Vagina (tissue), 1 donor: ENCODE measurements around a stretch of chr15.

- PRO-cap: unidirectional peak, plus-strand start at chr15:52482096
- RAMPAGE, long total RNA: no peak
Observed at GRCh38 chr15:52481759-52482308, 46.8 kb downstream of the MYO5A start.

- PRO-cap: no peak
- RAMPAGE, long total RNA: start-site peak on the minus strand at chr15:52637666-52637769, 19 reads
Observed at GRCh38 chr15:52637336-52638144, 41.6 kb downstream of the ATOSA start.

DNA sequence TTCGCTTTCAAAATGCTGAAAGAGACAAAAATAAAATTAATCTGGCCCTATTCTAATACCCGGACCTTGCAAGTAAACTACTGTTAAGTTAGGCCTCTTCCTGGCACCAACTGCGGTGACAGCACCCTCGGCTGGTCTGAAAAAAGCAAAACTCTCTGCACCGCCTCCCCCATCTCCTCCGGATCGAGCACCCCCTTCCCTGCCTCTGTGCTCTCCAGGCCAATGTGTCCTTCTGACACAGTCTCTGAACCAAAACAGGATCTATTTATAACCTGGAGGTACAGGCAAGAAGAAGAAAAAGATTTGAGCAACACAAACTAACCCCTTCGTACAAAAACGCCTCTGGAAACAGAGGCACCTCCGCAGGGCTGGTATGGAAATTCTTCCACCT is 1.1 kb downstream of the ATOSA start:
- PRO-cap: no peak
- RAMPAGE, long total RNA: no peak

GRCh38 chr15:52786479-52787571 is 3.3 kb downstream of the ONECUT1 start:
- PRO-cap: no peak
- RAMPAGE, long total RNA: no peak

GRCh38 chr15:52790711-52791861 is 950 bp upstream of the ONECUT1 start:
- PRO-cap: no peak
- RAMPAGE, long total RNA: no peak

GRCh38 chr15:53438508-53438987 is 320.9 kb downstream of the WDR72 start:
- PRO-cap: no peak
- RAMPAGE, long total RNA: no peak

DNA sequence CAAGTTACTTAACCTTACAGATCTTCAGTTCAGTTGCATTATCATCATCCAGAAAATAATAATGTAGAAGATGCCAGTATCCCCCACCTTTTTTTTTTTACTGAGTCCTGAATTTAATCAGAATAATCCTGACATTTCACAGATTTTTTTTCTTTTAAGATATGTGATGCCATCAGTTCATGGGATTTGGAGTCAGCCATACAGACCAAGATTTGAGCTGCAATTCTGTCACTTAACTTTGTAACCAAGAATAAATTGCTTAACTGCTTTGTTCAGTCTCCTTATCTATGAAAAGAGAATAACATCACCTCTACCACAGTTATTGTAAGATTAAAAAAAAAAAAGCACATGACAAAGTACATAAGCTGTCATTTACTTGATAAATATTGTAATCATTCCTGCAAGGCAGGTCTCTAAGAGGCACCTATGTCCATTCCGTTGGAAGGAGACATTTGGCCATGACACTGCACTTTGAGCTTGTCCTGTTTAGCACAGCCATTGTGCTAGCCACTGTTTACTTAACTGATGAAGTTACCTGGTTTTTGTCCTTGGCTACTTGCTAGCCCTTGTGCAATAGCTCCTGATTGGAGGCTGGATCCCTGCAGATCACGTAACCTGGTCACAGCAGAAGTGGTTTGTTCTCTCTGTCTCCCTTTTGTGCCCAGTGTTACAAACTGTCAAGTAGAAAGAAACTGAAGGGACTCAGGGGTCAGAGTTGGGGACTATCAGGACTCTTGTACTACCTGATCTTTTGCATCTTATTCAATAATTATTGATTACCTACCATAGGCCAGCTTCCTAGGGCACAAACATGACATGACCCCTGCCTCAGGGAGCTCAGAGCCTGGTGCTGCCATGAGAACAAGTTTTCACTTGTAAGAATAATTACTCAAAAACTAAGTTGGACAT is 306.0 kb downstream of the WDR72 start:
- PRO-cap: no peak
- RAMPAGE, long total RNA: no peak

DNA sequence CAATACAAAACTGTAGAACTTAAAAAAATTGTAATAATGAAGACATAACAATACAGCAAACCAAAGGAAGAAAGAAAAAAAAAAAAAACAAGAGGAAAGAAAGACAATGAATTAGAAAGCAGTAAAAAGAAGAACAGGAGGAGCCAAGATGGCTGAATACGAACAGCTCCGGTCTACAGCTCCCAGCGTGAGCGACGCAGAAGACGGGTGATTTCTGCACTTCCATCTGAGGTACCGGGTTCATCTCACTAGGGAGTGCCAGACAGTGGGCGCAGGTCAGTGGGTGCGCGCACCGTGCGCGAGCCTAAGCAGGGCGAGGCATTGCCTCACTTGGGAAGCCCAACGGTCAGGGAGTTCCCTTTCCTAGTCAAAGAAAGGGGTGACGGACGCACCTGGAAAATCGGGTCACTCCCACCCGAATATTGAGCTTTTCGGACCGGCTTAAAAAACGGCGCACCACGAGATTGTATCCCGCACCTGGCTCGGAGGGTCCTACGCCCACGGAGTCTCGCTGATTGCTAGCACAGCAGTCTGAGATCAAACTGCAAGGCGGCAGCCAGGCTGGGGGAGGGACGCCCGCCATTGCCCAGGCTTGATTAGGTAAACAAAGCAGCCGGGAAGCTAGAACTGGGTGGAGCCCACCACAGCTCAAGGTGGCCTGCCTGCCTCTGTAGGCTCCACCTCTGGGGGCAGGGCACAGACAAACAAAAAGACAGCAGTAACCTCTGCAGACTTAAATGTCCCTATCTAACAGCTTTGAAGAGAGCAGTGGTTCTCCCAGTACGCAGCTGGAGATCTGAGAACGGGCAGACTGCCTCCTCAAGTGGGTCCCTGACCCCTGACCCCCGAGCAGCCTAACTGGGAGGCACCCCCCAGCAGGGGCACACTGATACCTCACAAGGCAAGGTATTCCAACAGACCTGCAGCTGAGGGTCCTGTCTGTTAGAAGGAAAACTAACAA is 218.7 kb downstream of the WDR72 start:
- PRO-cap: no peak
- RAMPAGE, long total RNA: no peak

- PRO-cap: no peak
- RAMPAGE, long total RNA: no peak
Observed at GRCh38 chr15:55179017-55179935, 17.5 kb downstream of the RSL24D1 start.

GRCh38 chr15:55270063-55270652 is 19.5 kb downstream of the RAB27A start:
- PRO-cap: no peak
- RAMPAGE, long total RNA: no peak

DNA sequence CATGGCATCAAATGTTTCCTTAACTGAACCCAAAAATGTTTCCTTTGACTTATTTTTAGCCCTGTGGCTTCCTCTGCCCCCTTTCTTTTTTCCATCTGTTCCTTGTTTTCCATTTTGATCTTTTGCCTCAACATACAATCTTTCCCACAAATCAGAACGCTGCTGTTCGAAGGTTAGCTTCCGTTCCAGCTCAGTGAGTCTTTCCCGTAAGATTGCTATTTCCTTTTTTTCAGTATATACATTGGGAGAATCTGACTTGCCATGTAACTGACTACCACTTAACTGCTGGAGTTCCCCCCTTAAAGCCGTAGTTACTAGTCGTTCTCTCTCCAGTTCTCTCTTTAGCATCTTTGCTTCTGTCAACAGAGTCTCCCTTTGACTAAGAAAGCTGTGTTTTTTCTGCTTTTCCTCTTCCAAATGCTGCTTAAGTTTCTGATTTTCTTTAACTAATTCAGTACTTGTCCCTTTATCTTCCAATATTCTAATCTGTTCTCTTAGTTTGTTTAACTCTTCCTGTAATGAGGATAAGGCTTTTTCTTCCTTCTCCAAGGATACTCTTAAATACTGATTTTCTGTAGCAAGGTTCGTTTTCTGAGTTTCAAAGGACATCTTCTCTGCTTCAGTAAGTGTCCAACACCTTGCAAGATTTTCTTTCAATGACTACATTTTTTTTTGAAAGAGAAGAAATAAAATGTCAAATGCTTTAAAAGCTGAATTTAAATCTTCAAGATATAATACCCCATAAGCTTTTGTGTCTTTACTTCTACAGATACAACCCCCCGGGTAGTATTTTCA is 41.5 kb downstream of the PIGB start:
- PRO-cap: no peak
- RAMPAGE, long total RNA: start-site peak on the minus strand centred at position 198 of the sequence, 67 bp wide, 97 reads

DNA sequence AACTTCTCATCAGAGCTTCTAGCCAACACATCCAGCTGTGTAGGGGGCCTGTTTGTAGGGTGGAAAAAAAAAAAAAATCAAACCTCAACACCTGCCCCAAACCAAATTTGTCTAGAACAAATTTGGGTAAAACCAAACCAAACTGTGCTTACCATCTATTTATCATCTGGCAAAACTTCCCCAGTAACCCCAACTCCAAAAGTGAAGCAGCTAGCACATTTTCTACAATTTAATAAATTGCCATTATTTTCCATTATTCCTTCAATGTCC is 40.7 kb downstream of the CCPG1 start:
- PRO-cap: no peak
- RAMPAGE, long total RNA: no peak

DNA sequence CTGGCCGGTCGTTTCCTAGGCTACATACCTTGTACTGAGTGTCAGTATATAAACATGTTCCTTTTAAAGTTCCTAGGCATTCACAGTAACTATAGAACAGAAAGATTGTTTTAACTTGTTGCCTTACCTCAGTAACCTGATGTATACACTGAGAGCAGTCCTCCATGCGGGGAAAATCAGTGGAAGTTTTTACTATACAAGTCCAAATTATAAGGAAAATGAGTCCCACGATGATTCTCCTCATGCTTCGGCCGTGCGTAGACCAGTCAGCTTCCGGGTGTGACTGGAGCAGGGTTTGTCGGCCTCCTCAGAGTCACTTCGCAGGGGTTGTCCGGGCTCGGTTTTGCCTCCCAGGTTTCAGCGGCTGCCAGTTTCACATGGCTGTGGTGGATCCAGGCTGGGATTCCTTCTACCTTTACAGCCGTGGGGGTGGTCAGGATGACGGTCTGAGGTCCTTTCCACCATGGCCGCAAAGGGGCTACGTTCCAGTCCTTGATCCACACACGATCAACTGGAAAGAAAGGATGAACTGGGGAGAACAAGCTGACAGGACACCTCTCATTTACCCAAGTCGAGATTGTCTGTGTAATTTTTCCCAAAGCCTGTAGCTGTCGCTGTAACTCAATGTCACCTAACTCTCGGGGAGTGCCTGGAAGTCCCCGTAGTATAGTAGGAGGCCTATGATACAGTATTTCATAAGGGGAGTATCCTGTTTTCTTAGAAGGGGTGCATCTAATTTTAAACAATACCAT is 5.6 kb upstream of the DNAAF4 start:
- PRO-cap: no peak
- RAMPAGE, long total RNA: no peak

DNA sequence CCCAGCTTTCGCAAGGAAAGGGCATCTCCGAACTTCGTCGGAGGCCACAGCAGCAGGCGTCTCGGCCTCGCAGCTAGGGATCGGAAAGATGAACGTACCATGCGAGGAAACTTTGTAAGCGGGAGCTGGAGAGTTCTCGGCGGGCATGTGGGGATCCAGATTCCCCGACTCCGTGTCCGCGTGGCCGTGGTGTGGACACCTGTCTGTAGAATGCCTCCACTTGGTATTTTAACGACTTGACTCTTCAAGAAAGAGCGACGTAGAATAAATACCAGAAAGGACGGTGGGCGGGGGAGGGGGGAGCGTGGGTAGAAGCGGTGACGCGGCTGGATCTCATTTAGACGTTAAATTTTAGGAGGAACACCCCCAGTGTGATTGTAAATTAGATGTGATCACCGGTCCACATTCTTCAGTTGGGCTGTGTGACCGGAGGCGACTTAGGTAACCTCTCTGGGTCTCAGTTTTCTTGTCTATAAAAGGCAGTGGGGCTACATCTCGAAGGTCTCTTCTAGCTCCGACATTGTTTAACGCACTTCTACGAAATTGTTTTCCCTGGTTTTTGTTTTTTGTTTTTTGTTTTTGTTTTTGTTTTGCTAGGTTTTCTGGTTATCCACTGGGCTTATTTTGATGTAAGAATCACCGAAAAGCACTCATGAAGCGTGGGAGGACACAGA is 698 bp upstream of the PYGO1 start:
- PRO-cap: unidirectional peak, minus-strand start at position 212 of the sequence
- RAMPAGE, long total RNA: no peak

DNA sequence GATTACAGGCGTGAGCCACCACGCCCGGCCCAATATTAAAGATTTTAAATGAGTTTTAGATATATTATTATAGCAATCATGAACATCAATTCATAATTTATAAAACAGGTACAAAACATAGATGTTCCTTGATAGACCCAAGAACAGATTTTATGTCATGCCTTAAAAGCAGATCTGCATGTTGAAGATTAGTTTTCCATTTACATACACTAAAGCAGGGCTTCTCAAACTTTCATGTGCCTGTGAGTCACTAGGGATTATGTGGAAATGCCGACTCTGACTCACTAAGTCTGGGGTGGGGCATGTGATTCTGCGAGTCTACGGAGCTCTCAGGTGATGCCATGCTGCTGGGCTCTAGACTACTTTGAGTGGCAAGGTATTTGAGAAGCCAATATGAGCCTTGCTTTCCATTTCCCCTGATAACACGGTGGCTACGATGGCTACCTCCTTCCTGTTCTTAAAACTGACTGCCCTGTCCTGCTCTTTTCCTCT is 39.5 kb upstream of the PYGO1 start:
- PRO-cap: unidirectional peak, plus-strand start at position 307 of the sequence
- RAMPAGE, long total RNA: no peak

- PRO-cap: no peak
- RAMPAGE, long total RNA: no peak
Observed at GRCh38 chr15:55791811-55792274, 48.9 kb upstream of the PRTG start.

GRCh38 chr15:56094833-56095683 is 101.6 kb upstream of the NEDD4 start:
- PRO-cap: no peak
- RAMPAGE, long total RNA: no peak

GRCh38 chr15:56095808-56096788 is 102.7 kb upstream of the NEDD4 start:
- PRO-cap: no peak
- RAMPAGE, long total RNA: no peak

DNA sequence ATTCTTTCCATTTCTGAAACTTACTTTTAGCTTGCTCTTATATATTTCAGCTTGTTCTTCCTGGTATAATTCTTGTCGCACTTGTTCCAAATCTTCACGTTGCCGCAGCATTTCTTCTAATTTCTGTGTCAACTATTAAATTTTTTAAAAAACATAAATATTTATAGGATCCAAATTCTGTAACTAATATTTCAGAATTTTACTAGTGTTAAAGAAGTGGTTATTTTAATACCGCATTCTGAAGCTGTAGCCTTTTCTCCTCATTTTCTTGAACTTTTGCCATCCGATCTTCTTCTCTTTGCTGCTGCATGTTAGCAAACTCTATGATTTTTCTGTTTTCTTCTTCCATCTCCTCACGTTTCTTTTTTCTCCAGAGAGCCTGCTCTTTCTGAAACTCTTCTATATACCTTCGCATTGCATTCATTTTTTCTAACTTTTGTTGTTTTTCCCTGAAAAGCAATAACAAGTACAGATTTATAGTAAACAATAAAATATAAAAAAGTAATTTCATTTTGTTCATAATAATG is 21.5 kb downstream of the MNS1 start:
- PRO-cap: no peak
- RAMPAGE, long total RNA: no peak

- PRO-cap: no peak
- RAMPAGE, long total RNA: no peak
Observed at GRCh38 chr15:57108822-57109491, 190.5 kb downstream of the TCF12 start.